Left colon (tissue), 1 donor: Measurements from ENCODE around the genes PTRH2 and INTS2.

GRCh38 chr17:59428864-59429475 lies 97.5 kb downstream of the YPEL2 start:
- PRO-cap: no peak

DNA sequence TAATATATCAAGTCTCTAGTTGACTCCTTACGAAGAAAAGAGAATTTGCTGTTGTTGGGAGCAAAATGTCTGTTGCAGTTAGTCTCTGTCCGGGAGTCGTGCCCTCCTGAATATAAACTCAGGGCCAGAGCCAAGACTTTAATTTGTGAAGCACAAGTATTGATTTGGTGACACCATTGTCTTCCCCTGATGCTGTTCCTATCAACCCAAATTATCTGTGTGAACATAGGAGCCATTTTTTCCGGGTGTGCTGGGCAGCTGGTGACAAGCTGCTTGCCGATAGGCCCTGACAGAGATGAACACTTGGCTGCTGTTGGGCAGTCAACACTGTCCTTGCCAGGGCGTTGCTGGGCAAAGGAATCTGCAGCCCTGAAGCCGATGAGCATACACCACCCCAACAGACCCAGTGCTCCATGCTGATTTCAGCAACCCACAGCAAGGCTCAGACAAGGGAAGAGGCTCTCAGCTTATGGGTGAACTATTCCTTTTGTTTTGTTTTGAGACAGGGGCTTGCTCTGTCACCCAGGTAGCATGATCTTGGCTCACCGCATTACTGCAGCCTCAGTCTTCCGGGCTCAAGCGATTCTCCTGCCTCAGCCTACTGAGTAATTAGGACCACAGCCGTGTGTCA lies 105.4 kb downstream of the YPEL2 start:
- PRO-cap: no peak

- PRO-cap: no peak
Observed at GRCh38 chr17:59620192-59620489, 446 bp downstream of the CLTC start.

GRCh38 chr17:59695829-59696996 lies 11.0 kb downstream of the PTRH2 start:
- PRO-cap: no peak

GRCh38 chr17:59706936-59707788 lies at the start of gene PTRH2:
Gene PTRH2, minus strand, starts transcription at chr17:59707430.
- PRO-cap: bidirectional peak, plus-strand start at chr17:59707676, minus-strand start at chr17:59707396

GRCh38 chr17:59837362-59837730 lies 55.4 kb downstream of the TUBD1 start:
- PRO-cap: bidirectional peak, plus-strand start at chr17:59837563, minus-strand start at chr17:59837419; bidirectional peak, plus-strand start at chr17:59837931, minus-strand start at chr17:59837680

- PRO-cap: no peak
Observed at GRCh38 chr17:59840340-59840560, 52.5 kb downstream of the TUBD1 start.

- PRO-cap: bidirectional peak, plus-strand start at chr17:59845824, minus-strand start at chr17:59845679; bidirectional peak, plus-strand start at chr17:59846243, minus-strand start at chr17:59846080
Observed at GRCh38 chr17:59845523-59846175, 47.1 kb downstream of the TUBD1 start.

GRCh38 chr17:60086916-60087737 lies 8.4 kb upstream of the HEATR6 start:
- PRO-cap: no peak

DNA sequence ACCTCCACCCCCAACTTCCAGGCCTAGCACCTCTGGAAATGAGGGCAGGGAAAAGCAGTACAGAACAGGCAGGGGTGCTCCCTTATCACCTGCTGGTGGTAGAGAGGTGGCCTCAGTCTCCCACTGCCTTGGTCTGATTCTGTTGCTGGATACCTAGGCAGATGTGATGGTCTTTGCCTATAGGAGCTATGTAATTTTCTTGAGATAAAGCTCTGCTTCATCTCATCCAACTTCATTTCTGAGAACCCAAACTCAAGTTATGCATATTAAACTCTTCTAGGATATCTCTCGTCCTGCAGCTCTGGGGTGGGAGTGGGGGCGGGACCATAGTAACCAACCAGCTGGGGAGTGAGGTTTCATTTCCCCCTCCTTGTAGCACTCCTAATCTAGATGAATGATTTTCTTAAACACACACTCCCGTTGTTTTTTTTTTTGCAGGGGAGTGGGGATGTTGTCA lies 10.3 kb upstream of the HEATR6 start:
- PRO-cap: no peak

DNA sequence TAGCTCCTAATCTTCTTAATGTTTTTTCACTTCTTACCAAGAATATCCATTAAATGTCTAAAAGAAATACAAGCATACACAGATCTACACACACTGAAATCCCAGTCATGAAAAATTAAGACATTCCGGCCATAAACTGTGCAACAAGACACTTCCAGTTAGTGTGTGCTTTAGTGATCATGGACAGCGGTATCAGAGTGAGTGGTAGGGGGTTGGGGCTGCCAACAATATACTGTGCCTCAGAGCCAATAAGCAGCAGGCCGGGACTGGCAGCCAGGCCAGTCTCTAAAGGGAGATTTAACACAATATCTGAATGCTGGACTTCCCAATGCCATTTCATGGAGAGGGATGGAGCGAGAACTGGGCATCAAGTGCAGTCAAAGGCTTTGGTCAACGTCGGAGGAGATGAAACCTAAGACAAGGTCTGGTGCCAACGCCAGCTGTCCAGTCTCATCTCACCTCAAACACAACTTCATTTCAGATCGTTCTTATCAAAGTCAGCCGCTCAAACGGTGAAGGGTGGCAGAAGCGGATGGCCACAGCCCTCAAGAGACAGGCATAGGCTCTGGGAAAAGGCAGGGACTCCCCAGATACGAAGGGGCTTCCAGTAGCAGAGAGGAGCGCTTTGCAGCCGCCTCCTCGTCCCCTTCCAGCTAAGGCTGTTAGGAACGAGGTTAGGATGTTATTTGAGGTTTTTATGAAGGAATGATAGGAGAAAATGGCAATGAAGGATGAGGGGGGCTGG lies 948 bp downstream of the USP32 start:
- PRO-cap: unidirectional peak, plus-strand start at position 334 of the sequence; unidirectional peak, plus-strand start at position 508 of the sequence

DNA sequence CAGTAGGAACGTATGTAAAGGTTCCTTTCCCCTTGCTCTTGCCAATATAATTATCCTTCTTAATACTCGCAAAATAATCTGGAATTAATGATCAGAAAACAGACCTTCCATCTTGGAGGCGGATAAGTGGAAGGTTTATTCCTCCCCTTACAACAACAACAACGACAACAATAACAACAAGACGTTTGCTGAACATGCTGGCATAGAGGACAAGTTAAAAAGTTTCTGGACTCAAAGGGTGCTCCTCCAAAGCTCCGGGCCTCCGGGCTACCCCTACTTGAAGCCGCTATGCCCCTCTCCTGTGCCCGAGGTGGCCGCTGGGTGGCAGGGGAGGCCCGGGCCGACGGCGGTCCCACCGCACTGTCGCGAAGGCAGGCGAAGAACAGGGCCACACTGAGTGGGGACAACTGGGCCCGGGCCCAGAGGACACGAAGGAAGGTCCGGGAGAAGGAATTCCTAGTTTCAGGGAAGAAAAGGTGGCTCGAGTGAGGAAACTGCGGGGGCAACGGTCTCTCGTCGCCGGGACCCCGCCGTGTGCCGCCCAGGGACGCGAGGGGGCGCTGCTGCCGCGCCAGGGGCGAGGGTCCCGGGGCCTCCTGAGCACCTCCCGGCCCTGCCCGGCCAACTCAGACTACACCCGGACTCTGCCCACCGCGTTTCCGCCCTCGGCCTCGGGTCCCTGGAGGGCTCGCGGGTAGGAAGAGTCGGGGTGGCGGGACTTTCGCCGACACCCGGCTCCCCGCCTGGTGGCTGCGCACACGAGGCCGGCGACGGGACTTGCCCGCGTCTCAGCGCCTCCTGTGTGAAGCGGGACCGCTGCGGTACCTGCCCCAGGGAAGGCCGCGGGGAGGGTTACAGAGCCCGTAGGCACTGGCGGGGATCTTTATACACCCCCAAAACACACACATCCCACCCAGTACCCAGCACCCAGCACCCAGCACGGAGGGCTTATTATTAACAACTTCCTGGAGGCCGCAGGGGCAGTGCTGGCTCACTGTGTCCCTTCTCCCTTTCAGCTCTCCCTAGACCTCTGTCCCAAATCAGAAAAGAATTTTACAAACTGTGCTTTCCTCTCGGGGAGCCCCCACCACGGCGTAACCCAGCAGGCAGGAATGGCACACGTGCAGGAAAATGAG lies 825 bp upstream of the CHCT1 start:
- PRO-cap: no peak

DNA sequence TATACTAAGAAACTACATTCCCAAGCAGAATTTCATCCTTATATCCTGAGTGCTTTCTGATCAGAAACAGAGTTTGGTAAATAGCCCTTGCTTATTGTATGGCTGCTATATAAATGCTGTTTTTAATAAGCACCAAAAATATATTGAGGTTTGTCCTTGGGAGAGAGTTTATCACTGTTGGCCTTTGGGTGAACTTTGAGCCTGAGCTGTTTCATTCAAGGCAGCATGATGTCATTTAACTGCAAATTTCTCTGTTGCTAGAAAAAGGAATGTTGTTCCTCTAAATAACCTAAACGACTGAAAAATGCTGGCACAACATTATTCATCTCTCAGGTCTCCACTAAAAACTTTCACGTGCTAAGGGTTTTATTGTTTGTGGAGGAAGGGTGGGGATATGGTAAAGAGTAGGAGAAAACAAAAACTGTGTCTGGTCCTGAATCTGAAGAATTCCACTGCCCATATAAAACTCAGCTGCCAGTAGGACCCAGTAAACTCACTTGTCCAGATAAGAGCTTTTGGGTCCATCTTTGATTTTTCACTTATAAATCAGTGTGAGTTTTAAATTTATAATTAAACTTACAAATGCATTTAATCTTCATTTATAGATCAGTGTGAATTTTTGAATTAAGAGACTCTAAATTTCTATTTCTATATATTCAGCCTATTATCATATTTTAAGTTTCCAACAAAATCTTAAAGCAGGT lies 334.2 kb upstream of the TBX2 start:
- PRO-cap: no peak

DNA sequence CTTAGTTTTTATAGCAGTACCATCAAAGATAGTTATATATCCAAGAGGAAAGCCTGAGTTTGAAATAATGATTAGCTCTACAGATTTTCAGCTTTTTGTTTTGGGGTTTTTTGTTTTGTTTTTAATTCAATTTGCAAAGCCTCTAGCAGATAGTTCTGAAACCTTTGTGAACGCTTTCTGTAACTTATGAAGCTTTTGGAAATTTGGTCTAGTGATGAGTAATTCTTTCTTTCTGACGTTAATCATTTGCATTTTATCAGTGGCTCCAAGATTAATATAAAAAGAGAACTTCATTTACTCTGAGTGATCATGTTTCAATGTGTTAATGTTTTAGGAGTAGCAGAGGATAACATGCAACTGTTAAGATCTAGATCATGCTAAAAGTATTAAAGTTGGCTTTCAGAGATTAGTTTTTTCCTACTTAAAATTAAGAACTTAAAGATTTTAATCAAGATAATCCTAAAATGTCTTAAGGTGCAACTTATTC lies 160.3 kb upstream of the TBX2 start:
- PRO-cap: no peak

GRCh38 chr17:61356319-61357005 lies 43.2 kb upstream of the TBX2 start:
- PRO-cap: no peak

DNA sequence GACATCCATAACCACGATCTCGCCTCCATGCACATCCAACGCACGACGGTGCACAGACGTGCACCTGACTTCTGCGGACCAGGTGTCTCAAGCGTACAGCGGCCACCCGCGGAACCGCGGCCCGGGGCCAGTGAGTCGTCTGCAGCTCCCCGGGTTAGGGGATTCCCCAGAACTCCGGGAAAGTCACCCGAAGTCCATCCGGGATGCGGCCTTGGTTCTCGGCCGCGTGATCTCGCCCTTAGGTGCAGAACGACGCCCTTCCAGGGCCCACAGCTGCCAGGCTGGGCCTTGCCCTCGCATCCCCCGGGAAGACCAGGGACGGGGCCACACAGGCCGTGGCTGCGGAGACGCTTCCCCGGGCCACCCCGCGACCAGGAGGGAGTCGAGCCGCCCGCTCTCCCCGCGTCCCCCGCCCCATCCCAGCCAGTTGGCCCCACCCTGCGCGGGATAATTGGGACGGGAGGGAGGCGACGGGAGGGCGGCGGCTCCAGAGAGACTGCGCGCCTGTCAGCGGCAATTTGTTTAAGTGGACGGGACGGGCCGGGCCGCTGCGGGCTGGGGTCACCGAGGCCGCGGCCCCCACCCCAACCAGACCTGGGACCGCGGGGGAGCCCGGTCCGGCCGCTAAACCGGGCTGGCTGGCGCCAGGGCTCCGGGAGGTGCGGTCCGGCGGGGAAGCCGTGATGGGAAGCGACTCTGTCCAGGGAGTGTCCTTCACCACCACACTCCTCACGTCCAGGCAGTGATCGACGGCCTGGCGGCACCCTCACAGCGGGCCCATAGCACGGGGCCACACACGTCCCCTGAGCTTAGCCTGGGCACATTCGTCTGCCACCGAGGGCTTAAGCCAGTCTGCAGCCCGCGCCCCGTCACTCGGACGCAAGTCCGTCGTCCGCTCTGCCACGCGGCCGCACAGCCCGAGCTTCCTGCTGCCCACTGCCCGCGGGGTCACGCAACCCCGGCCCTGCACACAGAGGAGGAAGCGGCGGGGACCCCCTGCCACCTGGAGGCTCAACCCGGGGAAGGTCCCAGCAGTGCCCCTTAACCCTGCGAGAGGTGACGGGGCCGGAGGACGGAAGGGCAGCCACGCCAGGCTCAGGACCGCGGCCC lies 3.3 kb upstream of the TBX2 start:
- PRO-cap: bidirectional peak, plus-strand start at position 462 of the sequence, minus-strand start at position 421 of the sequence

- PRO-cap: no peak
Observed at GRCh38 chr17:61456099-61456510, 3.9 kb downstream of the TBX4 start.

- PRO-cap: no peak
Observed at GRCh38 chr17:61672846-61673523, 82.0 kb upstream of the NACA2 start.

GRCh38 chr17:61927134-61928268 lies at the start of gene INTS2:
Gene INTS2, minus strand, starts transcription at chr17:61927982.
- PRO-cap: unidirectional peak, plus-strand start at chr17:61927283; bidirectional peak, plus-strand start at chr17:61927490, minus-strand start at chr17:61927418; bidirectional peak, plus-strand start at chr17:61927587, minus-strand start at chr17:61927550; unidirectional peak, minus-strand start at chr17:61927955; unidirectional peak, minus-strand start at chr17:61928012

DNA sequence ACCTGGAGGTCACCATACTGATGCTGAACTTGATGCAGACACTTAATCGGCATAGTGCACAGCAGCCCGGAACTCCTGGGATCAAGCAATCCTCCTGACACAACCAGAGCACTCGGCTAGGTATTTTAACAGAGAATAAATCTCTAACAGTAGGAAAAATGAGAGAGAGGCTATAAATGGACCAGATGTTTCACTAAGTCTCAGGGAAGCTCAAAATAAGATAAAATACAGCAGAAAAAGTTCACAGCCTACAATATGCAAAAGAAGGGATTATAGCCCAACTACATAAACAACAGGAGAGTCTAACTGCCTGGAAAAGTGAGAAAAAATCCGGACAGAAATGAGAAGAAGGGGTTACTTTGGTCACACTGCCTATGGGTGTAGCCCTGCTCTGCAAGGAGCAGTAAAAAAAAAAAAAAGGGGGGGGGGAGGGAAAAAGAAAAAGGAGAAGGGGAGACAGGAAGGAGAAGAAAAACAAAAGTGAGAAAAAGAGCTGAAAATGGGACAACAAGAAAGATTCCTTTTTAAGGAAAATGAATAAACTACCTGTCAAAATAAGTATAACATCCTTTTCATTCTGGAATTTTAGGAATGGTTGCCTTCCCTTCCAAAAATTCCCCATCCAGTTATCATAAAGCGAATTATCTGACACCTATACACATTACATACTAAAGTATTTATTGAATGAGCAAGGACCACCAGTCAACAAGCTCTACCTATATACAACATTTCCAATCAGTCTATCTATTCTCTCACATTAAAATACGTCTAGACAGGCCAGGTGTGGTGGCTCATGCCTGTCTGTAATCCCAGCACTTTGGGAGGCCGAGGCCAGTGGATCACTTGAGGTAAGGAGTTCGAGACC lies 59.0 kb downstream of the MED13 start:
- PRO-cap: no peak